Pericardium (tissue), 1 donor: Measurements from ENCODE around the gene MRPL45.

DNA sequence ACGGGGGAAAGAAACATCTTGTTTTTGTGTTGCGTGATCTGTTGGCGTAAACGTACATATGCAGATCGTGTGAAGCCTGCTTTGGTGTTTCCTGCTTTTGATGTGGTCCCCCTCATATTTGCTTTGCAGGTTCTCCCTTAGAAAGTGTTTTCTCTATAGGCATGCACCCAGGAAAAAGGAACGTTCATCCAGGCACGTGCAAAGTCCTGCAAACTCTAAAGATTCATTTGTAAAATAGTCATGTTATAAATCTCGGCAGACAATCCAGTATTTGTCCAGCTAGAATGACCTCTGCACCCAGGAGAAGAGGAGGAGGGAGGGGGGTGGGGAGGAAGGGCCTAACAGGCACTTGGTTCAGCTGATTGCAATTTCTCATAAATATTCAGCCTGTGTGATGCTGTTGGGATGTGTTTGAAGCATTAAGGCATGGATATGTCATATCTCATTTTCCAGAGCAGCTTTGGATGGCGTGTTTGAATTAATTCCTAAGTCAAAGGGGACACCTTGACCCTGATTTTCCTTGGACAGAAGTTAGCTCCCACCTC is 40.3 kb upstream of the DDX52 start:
- RRBS: no CpG with 5 or more reads among the region's 9 CpGs

GRCh38 chr17:37712798-37713879 is 31.7 kb downstream of the HNF1B start:
- RRBS: no CpG with 5 or more reads among the region's 12 CpGs

- RRBS: no CpG with 5 or more reads among the region's 13 CpGs
These were observed 1.3 kb upstream of the HNF1B start for GRCh38 chr17:37746064-37746555.

DNA sequence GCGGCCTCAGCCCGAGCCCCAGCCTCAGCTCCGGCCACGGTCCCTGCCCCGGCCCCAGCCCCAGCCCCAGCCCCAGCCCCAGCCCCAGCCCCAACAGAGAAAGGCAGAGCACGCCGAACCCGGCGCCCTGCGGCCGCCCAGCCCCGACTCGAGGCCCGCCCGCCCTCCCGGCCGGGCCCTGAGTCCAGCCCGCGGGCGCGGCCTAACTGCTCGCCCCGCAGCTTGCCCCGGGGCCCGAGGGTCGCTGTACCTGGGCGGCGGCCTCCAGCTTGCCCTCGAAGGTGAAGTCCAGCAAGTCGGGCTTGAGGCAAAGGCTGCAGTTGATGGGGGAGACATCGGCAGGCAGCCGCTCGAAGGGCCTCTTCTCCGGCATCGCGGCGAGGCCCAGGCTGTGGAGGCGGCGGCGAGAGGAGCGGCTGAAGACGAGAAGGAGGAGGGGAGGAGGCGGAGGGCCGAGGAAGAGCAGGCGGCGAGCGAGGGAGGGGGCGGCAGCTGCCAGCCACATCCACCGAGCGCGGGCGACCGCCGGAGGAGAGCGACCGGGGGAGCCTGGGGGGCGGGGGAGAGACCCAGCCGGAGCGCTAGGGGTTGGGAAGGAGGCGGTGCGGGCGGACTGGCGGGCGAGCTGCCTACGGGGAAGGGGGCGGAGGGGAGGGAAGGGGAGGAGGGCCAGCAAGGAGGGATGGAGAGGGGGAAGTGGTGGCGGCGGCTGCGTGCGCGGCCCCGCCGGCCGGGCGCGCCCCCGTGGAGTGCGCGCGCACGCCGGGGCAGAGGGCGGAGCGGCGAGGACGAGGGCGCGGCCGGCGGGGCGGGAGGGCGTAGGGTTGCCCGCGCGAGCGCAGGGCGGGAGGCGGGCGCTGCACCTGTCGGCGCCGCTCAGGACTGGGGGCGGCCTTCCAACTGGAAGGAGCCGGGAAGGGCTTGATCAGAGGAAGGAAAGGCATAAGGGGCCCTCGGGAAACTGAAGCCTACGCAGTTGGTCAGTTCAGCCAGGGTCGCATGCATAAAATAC is 40.0 kb upstream of the MRPL45 start:
- RRBS: no CpG with 5 or more reads among the region's 107 CpGs

GRCh38 chr17:38296783-38297499 is at the start of gene MRPL45:
Gene MRPL45, plus strand, starts transcription at chr17:38297168.
- RRBS: no CpG with 5 or more reads among the region's 51 CpGs

DNA sequence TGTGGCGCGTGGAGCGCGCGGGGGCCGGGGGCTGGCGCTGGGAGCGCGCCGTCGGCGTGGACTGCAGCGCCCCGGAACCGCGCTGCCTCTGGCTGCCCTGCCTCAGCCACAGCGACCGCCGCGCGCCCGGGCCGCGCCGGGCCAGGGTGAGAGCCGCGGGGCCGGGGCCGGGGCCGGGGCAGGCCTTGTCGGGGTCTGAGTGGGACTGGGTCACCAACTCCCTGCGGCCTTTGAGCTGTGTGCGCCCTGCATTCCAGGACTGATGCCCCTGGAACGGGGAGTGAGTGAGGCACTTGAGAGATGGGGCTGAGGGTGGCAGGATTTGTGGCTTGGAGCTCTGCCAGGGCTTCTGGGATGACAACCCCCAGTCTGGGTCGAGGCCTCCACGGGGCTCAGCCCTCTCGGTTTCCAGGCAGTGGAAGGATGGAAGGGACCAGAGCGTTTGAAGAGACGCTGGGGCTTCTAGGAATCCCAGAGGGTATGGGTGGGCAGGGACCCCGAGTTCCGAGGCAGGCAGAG is 25.8 kb downstream of the ARHGAP23 start:
- RRBS: no CpG with 5 or more reads among the region's 41 CpGs

DNA sequence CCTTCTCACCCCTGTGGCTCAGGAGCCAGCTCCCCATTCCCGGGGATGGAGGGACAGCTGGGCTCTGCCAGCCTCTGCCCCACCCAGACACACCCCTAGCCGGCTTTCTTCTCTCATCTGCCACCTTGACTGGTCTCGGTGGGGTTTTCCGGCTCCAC is 37.3 kb downstream of the ARHGAP23 start:
- RRBS: no CpG with 5 or more reads among the region's 4 CpGs

DNA sequence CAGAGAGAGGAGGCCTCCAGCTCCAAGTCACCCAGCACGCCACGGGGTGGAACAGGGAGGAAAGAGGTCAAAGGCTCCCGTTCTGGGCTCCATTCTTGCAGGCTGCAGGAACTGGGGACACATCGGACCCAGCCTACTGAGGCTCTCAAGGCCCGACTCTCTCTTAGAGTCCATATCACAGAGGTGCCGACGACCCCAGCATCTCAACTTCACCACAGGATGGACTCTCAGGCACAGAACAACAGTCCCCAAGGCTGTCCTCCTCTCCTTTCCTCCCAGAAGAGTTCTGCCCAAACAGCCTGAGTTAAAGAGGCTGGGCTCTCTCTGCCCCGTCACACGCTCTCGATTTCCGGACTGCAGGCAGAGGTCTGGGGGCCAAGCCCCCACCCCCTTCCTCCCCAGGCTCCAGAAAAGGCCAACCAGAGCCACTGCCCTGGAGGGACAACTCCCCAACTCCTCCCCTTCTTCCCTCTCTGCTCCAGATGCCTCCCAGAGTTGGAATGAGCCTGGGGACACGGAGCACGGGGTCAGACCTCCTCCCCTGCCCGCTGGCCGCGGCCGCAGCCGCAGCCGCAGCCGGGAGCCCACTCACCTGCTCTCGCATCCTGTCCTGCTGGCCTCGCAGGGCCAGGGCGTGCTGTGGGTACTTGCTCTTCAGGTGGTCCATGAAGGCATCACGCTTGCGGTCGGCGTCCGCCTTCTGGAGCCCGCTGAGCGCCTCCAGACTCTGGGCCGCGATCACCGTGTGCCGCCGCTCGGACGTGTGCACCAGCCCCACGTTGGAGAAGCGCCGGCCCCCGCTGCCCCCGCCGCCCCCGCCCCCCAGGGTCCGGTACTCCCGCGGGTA is 27.6 kb downstream of the SRCIN1 start:
- RRBS: no CpG with 5 or more reads among the region's 47 CpGs

DNA sequence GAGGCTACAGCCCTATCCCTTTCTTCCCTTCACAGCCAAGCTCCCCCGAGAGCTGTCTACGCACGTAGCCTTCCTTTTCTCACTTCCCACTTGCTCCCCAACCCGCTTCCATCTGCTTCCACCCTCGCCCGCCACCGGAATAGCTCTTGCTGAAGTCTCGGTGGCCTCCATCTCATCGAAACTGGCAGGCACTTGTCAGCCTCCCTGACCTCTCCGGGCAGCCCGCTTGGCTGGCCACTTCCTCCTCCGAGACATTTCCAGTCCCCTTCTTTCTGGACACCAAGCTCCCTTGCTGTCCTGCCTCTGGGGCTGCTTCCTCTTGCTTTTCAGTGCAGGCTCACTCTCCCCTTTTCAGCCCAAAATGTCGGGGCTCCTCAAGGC is 10.8 kb upstream of the EPOP start:
- RRBS: no CpG with 5 or more reads among the region's 13 CpGs

- RRBS: no CpG with 5 or more reads among the region's 6 CpGs
These were observed 6.0 kb upstream of the MLLT6 start for GRCh38 chr17:38699069-38699563.

GRCh38 chr17:38725872-38726738 is 4.0 kb upstream of the CISD3 start:
- RRBS: no CpG with 5 or more reads among the region's 13 CpGs

- RRBS: no CpG with 5 or more reads among the region's 18 CpGs
These were observed 4.9 kb downstream of the CISD3 start for GRCh38 chr17:38734827-38735674.

GRCh38 chr17:38738341-38739247 is 8.5 kb downstream of the CISD3 start:
- RRBS: no CpG with 5 or more reads among the region's 26 CpGs

DNA sequence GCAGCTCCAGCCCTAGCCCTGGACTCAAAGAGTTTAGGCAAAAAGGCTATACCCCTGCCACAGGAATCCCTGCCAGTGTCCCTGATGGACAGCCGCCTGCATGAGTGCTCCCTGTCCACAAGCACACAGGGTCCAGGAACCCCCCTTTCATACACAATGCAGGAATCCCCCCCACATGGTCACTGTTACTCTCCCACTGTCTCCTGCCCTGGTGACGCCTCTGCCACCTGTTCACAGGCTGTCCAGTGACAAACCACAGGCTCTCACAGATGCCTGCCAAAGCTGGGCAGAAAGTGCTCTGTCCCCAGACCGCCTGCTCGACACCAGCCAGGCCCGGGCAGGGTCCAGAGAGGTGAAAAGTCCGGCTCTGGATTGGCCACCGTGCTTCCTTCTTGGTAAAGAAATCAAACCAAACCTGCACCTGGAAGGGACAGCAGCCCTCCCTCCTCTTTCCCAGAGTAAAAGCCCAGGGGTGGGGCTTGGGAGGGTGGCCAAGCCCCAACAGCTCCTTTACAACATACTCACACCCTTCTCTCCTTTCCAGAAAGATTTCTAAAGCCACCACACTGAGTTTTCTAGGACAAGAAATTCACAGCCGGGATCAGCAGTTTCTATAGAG is 6.3 kb downstream of the PCGF2 start:
- RRBS: no CpG with 5 or more reads among the region's 8 CpGs

DNA sequence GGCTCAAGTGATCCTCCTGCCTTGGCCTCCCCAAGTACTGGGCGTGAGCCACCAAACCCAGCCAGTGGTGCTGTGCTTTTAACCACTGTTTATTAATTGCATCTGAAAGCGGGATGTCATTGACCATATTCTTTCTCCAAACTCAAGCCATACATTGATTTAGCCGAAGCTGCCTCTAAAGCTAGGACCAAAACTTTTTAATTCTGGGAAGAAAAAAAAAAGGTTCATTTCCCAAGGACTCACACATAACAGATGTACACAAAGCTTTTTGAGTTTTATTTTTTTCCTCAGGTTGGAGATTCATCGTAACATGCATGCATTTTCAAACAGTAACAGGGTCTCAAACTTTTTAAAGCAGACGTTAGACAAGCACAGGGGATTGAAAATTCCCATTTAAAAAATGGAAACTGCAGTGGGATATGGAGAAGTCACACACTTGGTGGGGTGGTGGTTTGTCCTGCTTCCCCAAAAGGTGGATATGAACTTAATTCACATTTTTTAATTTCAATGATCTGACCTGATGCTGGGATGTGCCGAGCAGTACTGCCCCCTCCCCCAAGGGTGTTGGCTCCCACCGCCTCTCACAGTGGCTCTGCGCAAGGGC is 13.0 kb downstream of the PSMB3 start:
- RRBS: no CpG with 5 or more reads among the region's 8 CpGs

- RRBS: no CpG with 5 or more reads among the region's 4 CpGs
These were observed 15.6 kb downstream of the LASP1 start for GRCh38 chr17:38885506-38885898.

- RRBS: no CpG with 5 or more reads among the region's 5 CpGs
These were observed 49.0 kb upstream of the FBXO47 start for GRCh38 chr17:39016222-39016586.

GRCh38 chr17:39046021-39046256 is 78.7 kb upstream of the FBXO47 start:
- RRBS: no CpG with 5 or more reads among the region's 11 CpGs

DNA sequence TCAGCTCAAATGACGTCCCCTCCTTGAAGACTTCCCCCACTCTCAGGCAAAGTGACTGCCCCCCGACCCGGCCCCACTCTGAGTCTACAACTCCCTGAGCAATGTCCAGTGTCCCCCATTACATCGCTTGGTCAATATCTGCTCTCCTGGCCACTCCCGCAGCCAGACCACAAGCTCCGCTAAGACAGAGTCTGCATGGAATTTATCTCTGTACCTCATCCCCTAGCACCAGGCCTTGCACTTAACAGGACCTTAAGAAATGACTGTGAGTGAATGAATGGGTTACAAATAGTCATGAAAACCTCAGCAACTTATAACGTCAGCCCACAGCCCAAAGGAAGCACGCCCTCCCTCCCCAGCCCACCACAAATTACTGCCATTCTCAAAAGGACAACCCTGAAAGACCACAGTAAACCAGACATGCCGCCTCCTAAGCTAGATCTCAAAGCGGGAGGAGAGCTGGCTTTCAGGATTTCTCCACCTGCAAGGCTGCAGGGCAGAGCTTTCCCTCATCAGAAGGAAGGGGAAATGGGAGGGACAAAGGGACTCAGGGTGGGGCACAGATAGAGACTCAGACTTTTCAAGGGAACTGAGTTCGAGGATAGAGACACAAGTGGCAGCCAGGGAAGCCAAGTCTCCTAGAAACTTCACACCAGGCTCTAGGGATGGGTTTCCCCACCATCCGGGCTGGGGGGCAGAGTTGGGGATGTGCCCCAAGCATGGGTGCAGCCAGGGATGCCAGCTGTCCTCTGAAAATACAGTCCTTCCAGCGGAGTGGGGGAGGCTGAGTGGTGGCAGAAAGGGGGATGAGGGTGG is 56.8 kb downstream of the PLXDC1 start:
- RRBS: no CpG with 5 or more reads among the region's 13 CpGs

DNA sequence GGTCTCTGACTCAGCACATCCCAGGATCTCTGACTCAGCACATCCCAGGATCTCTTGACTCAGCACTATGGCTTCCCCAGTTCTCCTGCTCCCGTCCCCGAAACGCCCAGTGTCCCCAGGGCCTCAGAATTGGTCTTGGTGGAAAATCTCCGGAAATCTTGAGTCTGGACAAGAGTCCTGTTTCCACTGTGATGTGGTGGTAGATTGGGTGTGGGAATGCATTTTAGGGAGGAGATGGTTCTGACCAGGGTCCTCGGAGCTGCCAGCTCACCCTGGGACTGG is 19.2 kb downstream of the PLXDC1 start:
- RRBS: no CpG with 5 or more reads among the region's 5 CpGs